Progenitor cell of endocrine pancreas (in vitro differentiated cells): ENCODE results near the genes TSR1, MNT, OR1R1P and CTNS.

DNA sequence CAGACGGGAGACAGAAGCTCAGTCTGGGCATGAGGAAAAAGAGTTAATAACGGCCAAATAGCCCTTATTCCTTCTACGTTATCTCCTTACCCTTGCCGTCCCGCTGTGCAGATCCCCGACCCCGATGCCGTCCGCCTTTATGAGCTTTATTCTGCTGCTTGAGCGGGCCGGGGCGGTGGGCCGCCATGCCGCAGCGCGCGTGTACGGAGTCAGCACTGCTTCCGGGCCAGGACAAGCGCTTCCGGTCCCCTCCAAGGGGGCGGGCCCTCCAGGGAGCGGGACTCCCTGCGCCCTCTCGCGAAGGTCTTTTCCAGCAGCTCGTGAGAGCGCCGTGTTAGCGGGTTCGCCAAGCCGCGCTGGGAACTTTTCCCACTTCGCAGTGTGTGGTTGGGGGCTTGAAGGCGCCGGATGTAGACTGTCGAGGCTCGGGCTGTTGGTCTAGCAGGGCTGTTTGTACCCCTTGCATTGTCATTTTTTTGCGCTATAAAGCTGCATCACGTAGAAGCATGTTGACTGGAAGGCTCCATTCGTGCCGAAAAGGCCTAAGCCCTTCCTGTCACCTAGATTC lies at the start of gene TSR1:
Gene TSR1, minus strand, starts transcription at position 217 of the 568 bp plus-strand sequence.
- PRO-cap: bidirectional peak, plus-strand start at position 377 of the sequence, minus-strand start at position 205 of the sequence

DNA sequence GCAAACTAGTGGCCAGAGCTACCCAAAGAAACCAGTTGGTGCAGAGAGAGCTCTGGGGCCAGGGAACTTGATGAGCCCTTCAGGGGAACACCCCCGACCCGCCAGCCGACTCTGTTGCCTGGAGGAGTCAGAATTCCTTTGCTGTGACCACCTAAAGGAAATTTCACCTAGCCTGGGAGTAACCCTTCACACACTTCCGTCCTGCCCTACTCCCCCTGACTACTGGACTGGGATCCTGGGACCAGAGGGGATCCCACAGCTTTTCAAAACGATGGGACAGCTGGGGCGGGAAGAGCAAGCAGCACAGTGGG lies 18.9 kb downstream of the MNT start:
- PRO-cap: no peak

DNA sequence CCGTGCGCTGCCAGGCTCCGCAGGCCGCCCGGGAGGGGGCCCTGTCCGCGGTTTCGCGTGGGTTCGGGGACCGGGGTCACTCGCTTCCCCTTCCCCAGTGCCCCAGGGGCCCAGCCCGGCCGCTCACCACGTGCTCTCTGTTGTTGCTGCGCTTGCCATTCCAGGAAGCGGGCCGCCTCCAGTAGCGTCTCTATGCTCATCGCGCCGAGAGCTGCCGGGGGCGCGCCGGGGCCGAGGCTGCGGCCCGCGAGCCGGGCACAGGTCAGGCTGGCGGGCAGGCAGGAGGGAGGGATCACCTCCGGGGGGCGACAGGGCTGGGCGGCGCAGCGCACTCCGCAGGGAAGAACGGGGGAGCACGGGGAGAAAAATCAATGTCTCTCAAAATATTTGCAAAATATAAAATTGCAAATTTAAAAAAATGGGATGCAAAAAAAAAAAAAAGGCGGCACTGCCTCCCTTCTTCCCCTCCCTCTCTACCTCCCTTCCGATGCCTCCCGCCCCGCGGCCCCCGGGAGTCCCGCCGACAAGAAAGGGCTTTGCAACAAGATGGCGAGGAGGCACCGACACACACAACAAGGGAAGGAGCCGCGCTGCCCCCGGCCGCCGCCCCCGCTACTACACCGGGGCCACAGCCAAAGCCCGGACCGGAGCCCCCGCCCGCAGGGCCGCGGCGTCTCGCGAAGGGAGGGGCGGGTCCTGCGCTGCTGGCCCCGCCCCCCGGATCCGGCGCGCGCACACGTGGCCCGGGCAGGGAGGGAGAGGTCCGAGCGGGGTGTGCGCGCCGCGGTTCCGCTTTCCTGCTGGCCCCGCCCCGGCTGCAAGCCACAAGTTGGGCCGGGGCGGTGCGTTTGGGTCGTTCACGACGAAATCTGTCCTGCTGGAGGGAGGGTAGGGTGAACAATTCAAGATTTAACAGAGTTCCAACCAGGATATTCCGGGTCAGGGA lies at the start of gene MNT:
Gene MNT, minus strand, starts transcription at position 548 of the 946 bp plus-strand sequence.
- PRO-cap: bidirectional peak, plus-strand start at position 158 of the sequence, minus-strand start at position 139 of the sequence; bidirectional peak, plus-strand start at position 825 of the sequence, minus-strand start at position 548 of the sequence

GRCh38 chr17:2453227-2453636 lies 52.4 kb upstream of the MNT start:
- PRO-cap: no peak

DNA sequence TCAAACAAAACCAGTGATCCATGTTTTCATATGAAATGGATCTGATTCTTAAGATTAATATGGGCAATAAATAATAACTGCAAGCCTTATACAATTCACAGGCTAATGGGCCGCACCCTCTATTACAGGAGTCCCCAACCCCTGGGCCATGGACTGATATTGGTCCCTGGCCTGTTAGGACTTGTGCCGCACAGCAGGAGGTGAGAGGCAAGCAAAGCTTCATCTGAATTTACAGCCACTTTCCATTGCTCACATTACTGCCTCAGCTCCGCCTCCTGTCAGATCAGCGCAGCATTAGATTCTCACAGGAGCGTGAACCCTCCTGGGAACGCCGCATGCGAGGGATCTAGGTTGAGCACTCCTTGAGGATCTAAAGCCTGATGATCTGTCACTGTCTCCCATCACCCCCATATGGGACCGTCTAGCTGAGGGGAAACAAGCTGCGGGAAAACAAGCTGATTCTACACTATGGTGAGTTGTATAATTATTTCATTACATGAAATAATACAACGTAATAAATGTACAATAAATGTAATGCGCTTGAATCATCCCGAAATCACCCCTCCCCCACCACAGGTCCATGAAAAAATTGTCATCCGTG lies 26.7 kb downstream of the METTL16 start:
- PRO-cap: no peak

DNA sequence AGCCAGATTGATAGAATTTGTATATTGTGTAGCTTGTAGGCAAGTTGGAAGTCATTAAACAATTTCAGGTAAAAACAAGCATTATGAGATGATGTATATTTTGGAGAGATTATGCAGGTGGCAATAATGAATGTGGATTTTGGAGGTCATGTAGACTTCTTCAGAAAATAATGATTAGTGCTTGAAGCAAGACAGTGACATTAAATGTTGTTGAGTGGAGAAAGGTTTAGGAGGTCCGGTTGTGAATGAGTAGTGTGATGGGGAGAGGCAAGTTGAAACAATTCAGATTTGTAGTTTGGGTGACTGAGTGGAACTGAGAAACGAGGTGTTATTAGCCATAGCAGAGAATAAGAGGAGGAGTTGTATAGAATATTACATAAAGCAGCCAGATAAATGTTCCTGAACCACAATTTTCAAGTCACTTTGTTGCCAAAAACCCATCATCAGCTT lies 11.5 kb downstream of the PAFAH1B1 start:
- PRO-cap: no peak

- PRO-cap: no peak
These were observed 24.4 kb downstream of the CLUH start for GRCh38 chr17:2687273-2687512.

- PRO-cap: no peak
These were observed 11.2 kb downstream of the CLUH start for GRCh38 chr17:2700238-2700977.

DNA sequence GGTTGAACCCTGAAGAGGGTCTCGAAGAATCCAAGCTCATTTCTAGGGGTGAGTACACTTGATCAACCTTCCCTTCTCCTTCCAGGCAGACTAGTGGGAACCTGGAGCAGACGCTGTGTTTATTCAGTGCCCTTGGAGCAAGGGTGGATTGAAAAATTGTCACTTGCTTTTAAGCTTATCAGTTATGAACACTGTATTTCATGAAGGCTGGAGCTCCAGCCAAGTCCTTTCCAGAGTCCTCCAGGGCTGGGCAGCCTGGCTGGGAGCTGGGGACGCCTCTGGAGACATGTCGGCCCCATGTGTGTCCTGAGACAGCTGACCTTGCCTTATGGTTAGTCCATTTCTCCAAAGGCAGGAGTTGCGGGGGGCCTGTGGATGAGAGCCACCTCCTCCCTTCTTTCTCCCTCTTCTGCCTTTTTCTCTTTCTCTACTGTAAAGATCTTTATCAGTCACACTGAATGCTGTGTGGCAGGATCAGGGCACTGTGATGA lies 67.0 kb downstream of the RAP1GAP2 start:
- PRO-cap: no peak

GRCh38 chr17:2893383-2894050 lies 97.3 kb downstream of the RAP1GAP2 start:
- PRO-cap: no peak

DNA sequence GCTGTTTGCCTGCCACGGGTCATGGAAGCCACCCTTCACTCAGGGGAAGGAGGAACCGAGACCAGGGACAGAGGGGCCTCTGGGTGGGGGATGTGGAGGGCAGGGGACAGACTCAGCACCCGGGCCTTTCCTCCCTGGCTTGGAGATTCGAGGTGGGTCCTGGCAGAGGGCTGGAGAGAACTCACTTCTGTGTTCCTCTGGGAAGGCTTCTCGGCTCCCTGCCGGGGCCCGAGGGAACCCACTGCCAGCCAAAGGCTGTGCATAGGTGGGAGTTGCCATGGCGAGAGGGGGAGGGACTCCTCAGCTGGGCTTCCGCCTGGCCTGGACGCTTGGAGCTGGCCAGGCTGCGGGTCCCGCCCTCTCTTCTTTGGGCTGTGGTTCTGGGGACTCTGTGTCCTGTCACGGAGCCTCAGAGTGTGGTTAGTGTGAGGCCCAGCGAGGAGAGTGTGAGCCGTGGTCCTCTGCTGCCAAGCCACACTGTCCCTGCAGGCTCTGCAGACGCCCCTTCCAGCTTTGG lies 123.2 kb downstream of the OR1D5 start:
- PRO-cap: no peak

GRCh38 chr17:3385755-3386105 lies at the start of gene OR1R1P:
Gene OR1R1P (plus strand): TSS chr17:3385930.
- PRO-cap: no peak

DNA sequence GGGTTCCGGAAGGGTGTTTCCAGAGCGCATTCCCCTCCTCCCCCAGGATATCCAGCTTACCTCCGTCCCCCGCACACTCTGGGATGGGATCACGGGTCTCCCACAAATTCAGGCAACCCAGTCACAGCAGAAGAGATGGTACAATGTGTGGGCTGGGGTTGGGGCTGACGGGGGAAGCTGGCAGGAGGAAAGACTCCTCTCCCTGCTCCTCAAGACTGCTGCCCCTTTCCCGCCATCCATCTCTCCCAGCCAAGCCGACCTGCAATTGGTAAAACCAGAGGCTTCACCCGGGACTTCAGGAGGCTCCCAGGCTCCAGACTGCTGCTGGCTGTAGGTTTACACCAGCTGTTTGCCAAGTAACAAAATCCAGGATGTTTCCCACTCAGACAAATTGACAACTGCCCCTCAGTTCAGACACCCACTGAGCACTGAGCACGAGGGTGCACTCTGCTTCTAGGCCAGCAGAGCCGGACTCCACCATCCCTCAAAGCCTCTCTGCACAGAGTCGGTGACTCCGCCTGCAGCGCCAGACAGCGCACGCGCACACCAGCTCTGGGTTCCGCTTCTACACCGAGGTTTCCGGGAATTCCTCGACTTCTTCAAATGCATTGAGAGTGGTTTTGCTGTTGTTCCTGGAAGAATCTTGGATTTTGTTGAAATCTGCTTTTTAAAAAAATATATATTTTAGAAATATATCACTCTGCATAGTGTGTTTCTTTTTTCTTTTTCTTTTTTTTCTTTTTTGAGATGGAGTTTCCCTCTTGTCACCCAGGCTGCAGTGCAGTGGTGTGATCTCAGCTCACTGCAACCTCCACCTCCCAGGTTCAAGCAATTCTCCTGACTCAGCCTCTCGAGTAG lies 37.8 kb downstream of the ASPA start:
- PRO-cap: no peak

DNA sequence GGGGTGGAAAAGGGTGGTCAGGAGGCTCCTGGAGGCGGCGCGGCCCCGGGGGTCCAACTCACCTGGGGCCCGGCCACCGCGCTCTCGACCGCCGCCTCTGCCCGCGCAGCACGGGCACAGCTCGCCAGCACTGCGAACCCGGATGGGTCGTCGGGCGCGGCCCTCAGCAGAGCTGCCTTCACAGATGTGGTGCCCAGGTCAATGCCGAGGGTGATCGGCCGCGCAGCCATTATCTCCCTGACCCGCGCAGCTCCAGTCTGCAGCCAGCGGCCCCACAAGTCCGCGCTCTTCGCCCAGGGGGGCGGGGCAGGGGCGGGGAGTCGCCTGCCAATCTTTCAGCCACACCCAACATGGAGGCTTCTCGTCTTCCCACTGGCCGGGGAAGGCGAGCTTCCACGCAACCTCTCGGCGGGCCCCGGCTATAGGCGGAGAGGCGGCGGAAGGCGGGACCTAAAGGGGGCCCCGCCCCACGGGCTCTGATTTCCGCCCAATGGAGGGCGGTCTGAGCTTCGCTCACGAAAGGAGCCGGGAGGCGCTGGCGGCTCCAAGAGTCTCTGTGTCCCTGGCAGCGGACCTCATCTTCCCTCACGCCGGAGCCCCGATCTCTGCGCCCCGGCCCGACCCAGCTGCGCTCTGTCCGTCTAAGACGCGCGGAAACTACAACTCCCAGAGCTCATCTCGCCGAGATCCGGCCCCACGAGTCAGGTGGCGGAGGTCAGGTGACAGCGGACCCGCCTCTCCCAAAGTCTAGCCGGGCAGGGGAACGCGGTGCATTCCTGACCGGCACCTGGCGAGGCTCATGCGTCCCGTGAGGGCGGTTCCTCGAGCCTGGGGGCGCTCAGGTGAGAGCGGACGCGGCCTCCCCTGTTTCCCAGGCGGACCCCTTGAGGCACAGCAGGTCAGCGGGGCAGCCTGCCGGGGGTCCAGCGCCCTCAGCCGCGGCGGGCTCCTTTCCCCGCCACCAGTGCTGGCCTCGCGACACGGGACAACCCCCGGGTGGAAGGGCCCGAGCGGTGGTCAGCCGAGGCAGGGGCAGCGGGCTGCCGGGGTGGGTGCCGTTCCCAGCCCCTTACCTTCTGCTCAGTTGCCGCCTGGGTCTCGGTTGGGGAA lies at the start of gene CTNS:
Gene CTNS, plus strand, starts transcription at position 771 of the 1,110 bp plus-strand sequence.
- PRO-cap: bidirectional peak, plus-strand start at position 490 of the sequence, minus-strand start at position 259 of the sequence; bidirectional peak, plus-strand start at position 773 of the sequence, minus-strand start at position 635 of the sequence

GRCh38 chr17:3738489-3739112 lies 14.9 kb downstream of the HASPIN start:
- PRO-cap: no peak

DNA sequence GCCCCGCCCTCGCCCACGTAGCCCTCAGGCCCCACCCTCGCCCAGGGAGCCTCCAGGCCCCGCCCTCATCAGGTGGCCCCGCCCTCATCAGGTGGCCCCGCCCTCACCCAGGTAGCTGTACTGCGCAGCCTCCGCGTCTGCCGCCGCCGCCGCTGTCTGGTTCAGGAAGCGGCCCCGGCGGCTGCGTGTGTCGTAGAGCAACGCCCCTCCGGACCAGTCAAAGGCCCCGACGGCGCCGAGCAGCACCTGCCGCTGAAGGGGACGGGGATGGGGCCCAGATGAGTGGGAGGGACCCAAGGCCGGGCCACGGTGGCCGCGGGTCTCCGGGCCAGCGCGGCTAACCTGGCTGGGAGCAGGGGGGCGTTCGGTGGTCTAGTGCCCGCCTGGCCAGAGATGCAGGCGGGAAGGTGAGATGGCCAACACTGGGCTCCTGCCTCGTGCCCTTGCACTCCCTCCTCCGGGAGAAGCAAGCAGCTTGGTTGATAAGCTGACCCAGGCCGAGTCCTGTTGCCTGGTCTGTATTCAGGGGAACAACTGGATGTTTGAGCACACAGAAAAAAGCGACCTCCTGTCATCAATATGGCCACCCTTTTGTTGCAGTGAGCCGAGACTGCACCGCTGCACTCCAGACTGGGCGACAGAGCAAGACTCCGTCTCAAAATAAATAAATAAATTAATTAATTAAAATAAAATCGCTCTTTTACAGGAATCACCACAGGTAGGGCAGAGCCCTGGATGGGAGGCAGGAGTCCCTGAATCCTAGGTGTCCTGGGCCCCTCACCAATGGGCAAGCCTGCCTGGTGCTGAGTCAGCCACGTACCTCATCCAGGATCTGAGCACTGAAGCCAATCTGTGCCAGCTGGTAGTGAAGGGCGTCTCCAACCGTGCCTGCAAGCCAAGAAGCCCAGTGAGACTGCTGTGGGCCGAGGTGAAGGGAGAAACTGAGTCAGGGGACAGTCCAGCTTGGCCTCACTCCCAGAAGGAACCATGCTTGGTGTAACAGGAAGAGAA lies 31.6 kb downstream of the HASPIN start:
- PRO-cap: unidirectional peak, plus-strand start at position 130 of the sequence; unidirectional peak, plus-strand start at position 155 of the sequence; bidirectional peak, plus-strand start at position 220 of the sequence, minus-strand start at position 351 of the sequence; unidirectional peak, minus-strand start at position 823 of the sequence

- PRO-cap: no peak
These were observed 6.1 kb downstream of the ITGAE start for GRCh38 chr17:3794793-3795301.

DNA sequence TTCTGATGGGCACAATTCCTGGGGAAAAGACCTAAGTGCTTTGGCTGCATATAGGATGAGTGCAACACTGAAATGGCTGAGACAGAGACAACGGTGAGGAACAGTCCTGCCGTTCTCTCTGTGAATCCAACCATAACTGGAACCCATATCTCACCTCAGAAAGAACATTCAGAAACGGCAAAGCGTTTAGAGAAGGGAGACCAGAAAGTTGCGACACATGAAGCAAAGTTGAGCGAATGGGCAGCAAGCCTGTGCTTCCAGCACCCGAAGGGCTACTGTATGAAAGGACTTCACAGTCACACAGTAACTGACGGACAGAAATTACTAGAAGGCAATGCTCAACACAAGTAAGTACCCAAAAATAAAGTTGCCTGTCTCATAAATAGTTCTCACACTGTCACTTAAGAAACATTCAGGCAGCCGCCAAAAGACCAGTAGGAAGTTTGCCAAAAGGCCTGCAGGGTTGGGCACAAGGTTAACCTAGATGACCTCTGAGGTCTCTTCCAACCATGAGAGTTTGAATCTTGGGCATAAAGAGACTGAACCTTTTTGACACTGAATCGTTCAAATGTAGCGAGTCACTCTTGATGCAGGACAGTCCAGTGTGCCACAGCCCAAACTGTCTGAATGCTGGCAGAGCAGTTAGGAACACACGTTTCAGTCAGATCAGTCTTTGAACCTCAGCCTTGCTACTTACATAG lies 10.6 kb downstream of the NCBP3 start:
- PRO-cap: no peak

GRCh38 chr17:3888220-3888993 lies 4.4 kb downstream of the CAMKK1 start:
- PRO-cap: no peak

DNA sequence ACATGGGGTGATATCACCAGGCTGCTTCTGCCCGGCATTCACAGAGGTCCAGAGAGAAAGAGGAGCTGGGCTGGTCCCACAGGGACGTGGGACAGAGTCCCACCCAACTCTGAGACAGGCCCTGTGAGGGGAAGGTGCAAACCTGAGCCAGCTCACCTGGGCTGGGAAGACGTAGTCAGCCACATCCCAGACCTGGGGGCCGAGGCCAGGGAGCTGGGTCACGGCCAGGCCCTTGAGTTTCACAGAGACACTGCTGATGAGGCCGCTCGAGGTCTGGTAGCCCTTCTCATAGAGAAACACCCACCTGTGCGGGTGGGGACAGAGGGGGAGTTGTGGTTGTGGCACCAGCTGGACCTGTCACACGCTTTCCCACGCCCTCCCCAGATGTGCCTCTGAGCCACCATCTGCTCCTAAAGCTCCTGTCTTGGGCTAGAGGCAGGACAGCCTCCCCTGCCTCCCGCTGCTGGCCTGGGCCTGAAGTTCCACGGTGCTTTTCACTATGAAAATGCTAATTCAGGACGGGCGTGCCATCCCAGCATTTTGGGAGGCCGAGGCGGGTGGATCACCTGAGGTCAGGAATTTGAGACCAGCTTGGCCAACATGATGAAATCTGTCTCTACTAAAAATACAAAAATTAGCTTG lies 11.1 kb downstream of the P2RX1 start:
- PRO-cap: no peak